Measurements from ENCODE around the genes ITGAX, COX6A2 and ARMC5.

DNA sequence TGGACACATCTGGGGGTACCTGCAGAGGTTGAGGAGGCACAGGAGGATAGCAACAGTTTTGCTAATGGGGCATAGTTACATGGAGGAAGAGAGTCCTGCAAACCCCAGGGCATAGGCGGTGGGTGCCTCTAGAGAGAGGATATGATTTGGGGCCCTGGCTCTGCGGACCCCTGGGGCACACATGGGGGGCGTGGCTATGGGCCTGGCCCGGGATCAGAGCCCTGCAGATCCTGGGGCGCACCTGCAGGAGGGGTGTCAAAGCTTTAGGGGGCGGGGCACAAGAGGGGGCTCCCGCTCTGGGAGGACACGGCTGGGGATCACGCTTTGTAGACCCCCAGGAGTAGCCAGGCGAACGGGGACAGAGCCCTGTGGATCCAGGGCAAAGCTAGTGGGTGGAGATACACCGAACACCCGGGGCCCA, 515 bp downstream of the BCL7C start:
- RRBS: 0% methylated on average over 1 of the region's 13 CpGs

- RRBS: 7% methylated on average over 18 of the region's 54 CpGs
These were observed 725 bp upstream of the ORAI3 start for GRCh38 chr16:30947783-30948902.

- RRBS: no CpG with 5 or more reads among the region's 25 CpGs
These were observed 1.1 kb downstream of the ORAI3 start for GRCh38 chr16:30949614-30950733.

GRCh38 chr16:30956720-30957412, 688 bp upstream of the SETD1A start:
- RRBS: no CpG with 5 or more reads among the region's 37 CpGs

DNA sequence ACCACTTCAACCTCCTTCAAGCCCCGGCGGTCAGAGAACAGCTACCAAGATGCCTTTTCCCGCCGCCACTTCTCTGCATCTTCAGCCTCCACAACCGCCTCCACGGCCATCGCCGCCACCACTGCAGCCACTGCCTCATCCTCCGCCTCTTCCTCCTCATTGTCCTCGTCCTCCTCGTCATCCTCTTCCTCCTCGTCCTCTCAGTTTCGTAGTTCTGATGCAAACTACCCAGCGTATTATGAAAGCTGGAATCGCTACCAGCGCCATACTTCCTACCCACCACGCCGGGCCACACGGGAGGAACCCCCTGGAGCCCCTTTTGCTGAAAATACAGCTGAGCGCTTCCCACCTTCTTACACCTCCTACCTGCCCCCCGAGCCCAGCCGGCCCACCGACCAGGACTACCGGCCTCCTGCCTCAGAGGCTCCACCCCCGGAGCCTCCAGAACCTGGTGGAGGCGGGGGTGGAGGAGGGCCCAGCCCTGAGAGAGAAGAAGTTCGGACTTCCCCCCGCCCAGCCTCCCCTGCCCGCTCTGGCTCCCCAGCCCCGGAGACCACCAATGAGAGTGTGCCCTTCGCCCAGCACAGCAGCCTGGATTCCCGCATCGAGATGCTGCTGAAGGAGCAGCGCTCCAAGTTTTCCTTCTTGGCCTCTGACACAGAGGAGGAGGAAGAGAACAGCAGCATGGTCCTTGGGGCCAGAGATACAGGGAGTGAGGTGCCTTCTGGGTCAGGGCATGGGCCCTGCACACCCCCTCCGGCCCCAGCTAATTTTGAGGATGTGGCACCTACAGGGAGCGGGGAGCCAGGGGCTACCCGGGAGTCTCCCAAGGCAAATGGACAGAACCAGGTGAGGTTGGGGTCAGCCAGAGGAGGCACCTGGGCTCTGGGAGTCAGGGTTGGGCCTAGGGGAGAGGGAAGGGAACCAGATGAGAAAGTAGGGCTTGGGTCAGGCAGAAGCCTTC, 7.3 kb downstream of the SETD1A start:
- RRBS: 100% methylated on average over 3 of the region's 37 CpGs

- RRBS: 5% methylated on average over 4 of the region's 14 CpGs
These were observed 12.3 kb downstream of the STX1B start for GRCh38 chr16:30998036-30998715.

DNA sequence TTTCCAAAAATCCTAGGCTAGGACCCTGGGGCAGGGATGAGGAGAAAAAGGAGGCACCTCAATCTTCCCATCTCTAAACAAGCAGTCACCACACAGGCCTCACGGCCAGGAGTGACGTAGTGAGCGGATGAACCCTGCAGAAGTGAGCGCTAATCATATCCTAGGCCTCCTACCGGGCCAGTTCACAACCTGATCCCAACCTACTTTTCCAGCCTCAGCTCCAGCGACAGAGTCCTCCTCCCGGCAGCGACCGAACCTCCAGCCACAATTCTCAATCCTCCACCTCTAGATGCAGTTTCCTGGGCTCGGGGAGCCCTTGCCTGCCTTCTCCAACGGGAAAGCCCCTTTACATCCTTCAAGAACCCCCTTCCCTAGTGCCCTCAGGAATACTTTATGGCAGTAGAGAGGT, 1.5 kb downstream of the ZNF668 start:
- RRBS: 2% methylated on average over 3 of the region's 11 CpGs

DNA sequence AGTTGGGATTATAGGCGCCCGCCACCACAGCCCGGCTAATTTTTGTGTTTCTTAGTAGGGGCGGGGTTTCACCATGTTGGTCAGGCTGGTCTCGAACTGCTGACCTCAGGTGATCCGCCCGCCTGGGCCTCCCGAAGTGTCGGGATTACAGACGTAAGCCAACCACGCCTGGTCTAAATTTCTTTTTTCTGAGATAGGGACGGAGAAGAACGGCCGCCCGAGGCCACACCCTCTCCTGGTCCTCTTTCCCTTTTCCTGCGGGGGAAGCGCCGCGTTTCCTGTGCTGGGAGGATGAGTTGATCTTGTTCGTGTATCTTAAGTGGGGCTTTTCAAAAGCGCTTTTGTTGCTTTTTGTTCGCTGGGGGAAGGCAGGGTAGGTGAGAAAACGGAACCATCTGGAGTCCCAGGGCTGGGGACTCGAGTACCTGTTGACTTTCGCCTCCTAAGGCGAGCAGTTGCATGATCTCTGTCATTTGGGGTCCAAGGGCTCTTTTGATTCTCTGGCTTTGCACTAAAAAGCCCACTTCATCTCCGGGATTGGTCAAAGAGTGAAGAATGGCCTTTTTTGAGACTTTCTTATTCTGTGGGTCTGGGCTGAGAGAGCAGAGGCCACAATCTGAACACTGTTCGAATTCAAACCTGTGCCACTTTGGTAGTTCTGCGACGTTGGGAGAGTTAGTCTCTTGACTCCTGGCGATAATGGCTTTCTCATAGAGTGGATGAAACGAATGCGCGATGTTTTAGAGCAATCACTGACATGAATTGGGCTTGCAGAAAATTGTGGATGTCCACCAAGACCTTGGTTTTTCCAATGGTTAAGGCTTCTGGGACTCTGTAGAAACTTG, 1.3 kb downstream of the FUS start:
- RRBS: no CpG with 5 or more reads among the region's 34 CpGs

DNA sequence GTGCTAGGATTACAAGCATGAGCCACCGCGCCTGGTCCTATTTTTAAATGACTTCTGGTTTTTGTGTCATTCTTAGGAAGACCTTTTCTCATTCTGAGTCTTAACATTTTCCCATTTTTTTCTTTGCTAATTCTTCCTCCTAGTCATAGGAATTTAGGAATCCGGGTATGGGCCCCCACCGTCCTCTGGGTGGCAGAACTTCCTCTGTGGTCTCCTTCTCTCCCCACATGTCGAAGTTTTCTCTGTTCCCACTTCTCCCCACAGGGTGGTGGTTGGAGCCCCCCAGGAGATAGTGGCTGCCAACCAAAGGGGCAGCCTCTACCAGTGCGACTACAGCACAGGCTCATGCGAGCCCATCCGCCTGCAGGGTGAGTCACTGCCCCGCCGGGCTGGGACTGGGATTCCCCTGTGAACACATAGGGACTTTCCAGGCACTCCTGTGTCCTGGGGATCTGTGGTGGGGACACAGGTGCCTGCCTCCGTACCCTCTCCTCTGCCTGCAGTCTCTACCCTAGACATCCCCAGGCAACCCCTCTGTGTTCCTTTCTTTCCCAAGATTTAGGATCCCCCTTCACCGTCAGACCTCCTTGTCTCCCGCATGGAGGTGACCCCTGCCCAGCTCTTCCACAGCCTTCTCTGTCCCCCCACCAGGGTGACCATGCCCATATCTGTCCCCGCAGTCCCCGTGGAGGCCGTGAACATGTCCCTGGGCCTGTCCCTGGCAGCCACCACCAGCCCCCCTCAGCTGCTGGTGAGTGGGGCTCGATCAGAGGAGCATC, 5.5 kb downstream of the ITGAM start:
- RRBS: no CpG with 5 or more reads among the region's 17 CpGs

- RRBS: no CpG with 5 or more reads among the region's 7 CpGs
These were observed at the start of gene ITGAX for GRCh38 chr16:31354862-31355388. Gene ITGAX, plus strand, starts transcription at chr16:31355176.

DNA sequence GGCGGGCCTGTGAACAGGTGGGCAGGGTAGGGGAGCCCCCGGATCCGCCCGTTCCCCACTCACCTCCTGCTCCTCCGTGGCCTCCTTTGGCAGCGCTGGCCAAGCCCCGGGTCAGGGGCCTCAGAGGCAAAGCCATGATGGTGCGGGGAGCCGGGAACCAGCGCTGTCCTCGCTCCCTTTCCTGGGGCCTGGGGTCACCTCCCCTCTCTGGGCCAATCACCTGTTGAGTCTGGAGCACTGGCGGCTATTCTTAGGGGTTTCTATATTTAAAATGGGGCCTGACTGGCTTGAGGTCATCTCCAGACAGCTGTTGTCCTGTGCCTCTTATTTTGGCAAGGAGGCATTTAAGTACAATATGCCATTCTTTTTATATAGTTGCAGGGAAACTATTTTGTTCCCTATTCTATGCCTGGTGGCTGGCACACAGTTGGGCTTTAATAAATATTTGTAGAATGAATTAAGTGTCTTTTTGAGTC, at the start of gene COX6A2:
COX6A2 (minus strand) TSS at position 171 of the 476 bp plus-strand sequence.
- RRBS: 31% methylated on average over 3 of the region's 12 CpGs

GRCh38 chr16:31458509-31459563, at the start of gene ARMC5:
Gene ARMC5, plus strand, starts transcription at chr16:31459501.
- RRBS: 2% methylated on average over 32 of the region's 100 CpGs

GRCh38 chr16:31471080-31471690, 767 bp upstream of the TGFB1I1 start:
- RRBS: no CpG with 5 or more reads among the region's 13 CpGs

DNA sequence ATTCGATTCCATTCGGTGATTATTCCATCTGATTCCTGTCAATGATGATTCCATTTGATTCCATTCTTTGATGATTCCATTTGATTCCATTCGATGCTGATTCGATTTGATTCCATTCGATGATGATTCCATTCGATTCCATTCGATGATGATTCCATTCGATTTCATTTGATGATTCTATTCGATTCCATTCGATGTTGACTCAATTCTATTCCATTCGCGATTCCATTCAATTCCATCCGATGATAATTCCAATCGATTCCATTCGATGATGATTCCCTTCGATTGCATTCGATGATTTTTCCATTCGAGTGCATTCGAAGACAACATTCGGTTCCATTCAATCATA, 1496.6 kb downstream of the TP53TG3F start:
- RRBS: no CpG with 5 or more reads among the region's 20 CpGs

DNA sequence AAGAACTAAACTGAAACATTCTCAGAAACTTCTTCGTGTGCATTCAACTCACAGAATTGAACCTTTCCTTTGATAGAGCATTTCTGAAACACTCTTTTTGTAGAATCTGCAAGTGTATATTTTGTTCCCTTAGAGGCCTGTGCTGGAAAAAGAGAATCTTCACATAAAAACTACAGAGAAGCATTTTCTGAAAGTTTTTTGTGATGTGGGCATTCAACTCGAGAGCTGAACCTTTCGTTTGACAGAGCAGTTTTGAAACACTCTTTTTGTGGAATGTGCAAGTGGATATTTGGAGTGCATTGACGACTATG, 2626.9 kb downstream of the TP53TG3F start:
- RRBS: no CpG with 5 or more reads among the region's 4 CpGs

DNA sequence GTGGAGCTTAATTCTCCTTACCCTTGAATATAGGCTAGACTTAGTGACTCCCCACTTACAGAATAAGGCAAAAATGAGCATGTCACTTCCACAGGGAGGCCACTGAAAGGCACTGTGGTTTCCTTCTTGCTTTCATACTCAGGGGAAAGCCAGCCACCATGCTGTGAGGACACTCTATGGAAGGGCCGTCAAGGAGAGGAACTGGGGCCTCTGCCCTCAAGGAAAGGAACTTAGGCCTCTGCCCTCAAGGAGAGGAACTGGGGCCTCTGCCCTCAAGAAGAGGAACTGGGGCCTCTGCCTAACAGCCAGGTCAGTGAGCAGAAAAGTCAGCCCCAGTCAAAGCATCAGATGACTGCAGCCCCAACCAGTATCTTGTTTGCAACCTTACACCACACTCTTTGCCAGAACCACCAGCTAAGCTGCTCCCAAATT, 30.0 kb downstream of the VPS35 start:
- RRBS: no CpG with 5 or more reads among the region's 1 CpG

GRCh38 chr16:46829784-46830268, 1.2 kb downstream of the C16orf87 start:
- RRBS: no CpG with 5 or more reads among the region's 7 CpGs

- RRBS: no CpG with 5 or more reads among the region's 2 CpGs
These were observed 26.9 kb downstream of the GPT2 start for GRCh38 chr16:46911185-46911402.

- RRBS: no CpG with 5 or more reads among the region's 3 CpGs
These were observed 18.9 kb downstream of the DNAJA2 start for GRCh38 chr16:46954615-46955028.

DNA sequence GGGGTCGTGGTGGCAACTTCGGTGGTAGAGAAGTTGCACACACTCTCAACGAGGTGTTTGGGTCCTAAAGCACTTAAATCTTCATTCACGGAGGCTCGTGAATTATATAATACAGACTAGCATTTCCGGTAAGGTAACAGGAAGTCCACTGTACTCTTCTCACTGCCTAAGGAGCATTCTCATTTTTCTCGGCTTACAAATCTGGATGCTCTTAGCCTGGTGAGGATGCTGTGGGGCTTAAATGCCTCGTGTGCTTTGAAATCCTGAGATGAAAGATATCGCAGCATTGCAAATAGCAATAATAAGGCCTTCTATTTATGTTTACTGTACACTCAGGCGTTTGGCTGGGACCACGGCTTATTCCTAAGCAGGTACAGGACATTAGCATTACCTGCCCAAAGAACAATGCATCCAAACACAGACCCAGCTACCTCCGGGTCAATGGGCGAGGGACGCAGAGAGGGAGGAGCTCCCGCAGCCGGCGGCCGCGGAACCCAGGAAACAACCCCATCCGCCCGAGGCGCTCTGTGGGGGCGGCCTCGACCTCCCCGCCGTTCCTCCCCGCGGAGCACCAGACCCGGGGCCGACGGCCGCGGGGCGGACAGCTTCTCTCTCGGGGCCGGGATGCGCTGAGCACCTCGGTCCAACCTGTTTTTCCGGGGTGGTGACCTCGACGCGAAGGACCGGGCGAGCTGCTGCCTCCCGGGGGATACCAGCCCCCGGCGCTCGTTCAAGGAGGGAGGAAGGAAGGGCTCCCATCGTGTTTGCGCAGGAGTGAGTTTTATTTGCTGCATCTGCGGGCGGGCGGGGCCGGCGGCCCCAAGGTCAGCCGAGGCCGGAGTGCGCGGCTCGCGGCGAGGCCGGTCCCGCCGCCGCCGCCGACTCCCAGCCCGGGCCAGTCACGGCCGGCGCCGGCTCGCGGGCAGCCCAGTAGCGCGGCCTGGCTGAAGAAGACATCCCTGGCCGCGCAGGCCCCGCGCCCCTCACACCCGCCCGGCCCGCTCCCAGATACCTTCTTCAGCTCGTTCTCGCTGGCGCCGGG, 670 bp downstream of the DNAJA2 start:
- RRBS: 3% methylated on average over 33 of the region's 88 CpGs

Data from epithelial cell of esophagus (primary cell).